AG04449 (cell line): ENCODE data around the gene TOMM5.

DNA sequence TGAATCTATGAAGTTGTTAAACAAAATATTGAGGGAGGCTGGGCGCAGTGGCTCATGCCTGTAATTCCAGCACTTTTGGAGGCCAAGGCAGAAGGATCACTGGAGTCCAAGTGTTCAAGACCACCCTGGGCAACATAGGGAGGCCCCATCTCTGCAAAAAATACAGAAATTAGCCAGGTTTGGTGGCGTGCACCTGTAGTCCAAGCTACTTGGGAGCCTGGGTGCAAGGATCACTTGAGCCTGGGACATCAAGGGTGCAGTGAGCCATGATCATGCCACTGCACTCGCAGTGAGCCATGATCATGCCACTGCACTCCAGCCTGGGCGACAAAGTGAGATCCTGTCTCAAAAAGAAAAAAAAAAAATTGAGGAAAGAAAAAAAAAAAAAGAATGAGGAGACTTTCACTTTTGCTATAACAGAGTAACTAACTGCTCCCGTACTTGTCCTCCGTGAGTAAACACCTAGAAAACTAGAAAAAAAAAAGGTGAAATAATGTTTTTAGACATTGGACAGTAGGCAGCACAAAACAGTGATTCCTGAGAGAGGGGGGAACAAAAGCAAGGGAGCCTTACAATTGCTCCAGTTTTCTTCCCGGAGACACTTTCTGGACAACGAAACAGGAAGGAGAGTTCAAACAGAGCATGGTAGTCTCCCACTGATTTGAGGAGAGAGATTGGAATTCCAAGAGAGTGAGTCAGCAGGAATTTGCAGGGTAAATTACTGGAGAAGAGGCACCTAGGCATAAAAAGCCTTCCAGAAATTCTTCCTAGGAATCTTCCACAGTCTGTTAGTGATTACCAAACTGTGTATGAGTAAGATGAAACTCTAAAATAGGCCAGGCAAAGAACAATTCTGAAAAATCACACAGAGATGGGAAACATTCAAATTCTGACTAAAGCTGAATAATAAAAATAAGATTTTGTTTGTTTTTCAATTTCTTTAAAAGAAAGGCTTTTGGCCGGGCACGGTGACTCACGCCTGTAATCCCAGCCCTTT, 6.9 kb upstream of the ZBTB5 start:
- RRBS, result no CpG with 5 or more reads among the region's 11 CpGs

GRCh38 chr9:37591754-37592844, at the start of gene TOMM5:
Gene TOMM5 (minus strand): TSS chr9:37592597.
- RRBS, result 3% methylated on average over 22 of the region's 76 CpGs

GRCh38 chr9:37974423-37975007, 70.6 kb upstream of the SLC25A51 start:
- RRBS, result no CpG with 5 or more reads among the region's 17 CpGs

GRCh38 chr9:38039338-38039882, 29.6 kb downstream of the SHB start:
- RRBS, result 49% methylated on average over 2 of the region's 11 CpGs

- RRBS, result 79% methylated on average over 2 of the region's 7 CpGs
These were observed 24.9 kb downstream of the SHB start for GRCh38 chr9:38044049-38044537.

- RRBS, result no CpG with 5 or more reads among the region's 10 CpGs
These were observed 22.0 kb downstream of the SHB start for GRCh38 chr9:38046651-38047710.

- RRBS, result no CpG with 5 or more reads among the region's 24 CpGs
These were observed 9.9 kb downstream of the SHB start for GRCh38 chr9:38058640-38059988.

GRCh38 chr9:38388851-38389656, 3.4 kb upstream of the ALDH1B1 start:
- RRBS, result no CpG with 5 or more reads among the region's 6 CpGs

DNA sequence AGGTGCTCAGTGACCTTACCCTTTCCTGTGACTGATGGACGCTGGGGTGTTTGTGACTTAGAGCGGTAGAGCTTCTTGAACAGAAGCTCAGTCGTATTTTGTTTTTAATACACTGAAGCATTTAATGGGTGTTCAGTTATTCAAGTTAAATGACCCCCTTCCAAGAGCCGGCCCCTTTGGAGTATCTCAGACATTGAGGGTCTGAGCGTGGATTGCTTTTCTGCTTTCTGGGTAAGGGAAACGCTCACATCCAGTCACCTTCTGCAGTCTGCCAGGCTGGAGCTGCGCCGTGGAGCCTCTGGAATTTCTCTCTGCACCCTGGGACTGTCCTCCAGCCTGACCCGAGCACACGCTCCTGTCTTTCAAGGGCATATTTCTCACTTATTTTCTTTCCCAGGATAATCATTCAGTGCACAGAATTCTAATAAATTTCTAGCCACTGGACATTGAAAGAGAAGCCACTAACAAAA, 13.5 kb downstream of the FAM240B start:
- RRBS, result no CpG with 5 or more reads among the region's 10 CpGs

DNA sequence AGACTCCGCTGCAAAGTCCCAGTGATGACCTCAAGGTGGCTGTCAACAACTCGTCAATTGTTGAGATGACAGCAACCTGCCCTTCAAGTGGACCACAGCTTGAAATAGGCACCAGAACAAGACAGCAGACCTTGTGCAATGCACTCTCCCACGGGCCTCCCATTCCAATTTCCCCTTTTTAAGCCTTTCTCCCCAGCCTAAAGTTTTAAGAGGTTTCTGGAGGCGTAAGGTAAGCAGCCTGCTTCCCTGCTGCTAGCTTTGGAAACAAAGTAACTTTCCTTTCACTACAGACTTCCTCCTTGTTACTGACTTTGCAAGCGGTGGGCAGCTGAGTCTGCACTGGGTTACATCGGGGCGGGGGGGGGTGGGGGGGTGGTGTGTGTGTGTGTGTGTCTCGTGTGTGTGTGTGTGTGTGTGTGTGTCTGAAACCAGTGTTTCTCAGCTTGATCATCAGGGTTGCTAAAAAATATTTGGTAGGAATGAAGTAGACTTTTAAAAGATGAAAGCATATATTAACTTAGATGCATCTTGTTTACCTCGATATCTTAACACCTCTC, 229.8 kb upstream of the FAM240B start:
- RRBS, result no CpG with 5 or more reads among the region's 9 CpGs

GRCh38 chr9:40498725-40499104, 629.8 kb downstream of the FOXD4L6 start:
- RRBS, result no CpG with 5 or more reads among the region's 4 CpGs

- RRBS, result no CpG with 5 or more reads among the region's 15 CpGs
These were observed 549.5 kb downstream of the FOXD4L6 start for GRCh38 chr9:40578904-40579497.

DNA sequence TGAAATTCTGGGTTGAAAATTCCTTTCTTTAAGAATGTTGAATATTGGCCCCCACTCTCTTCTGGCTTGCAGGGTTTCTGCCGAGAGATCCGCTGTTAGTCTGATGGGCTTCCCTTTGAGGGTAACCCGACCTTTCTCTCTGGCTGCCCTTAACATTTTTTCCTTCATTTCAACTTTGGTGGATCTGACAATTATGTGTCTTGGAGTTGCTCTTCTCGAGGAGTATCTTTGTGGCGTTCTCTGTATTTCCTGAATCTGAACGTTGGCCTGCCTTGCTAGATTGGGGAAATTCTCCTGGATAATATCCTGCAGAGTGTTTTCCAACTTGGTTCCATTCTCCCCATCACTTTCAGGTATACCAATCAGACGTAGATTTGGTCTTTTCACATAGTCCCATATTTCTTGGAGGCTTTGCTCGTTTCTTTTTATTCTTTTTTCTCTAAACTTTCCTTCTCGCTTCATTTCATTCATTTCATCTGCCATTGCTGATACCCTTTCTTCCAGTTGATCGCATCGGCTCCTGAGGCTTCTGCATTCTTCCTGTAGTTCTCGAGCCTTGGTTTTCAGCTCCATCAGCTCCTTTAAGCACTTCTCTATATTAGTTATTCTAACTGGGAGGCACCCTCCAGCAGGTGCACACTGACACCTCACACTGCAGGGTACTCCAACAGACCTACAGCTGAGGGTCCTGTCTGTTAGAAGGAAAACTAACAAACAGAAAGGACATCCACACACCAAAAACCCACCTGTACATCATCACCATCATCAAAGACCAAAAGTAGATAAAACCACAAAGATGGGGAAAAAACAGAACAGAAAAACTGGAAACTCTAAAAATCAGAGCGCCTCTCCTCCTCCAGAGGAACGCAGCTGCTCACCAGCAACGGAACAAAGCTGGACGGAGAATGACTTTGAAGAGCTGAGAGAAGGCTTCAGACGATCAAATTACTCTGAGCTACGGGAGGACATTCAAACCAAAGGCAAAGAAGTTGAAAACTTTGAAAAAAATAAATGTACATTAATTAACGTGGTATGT, 121.6 kb downstream of the FOXD4L6 start:
- RRBS, result no CpG with 5 or more reads among the region's 19 CpGs

- RRBS, result no CpG with 5 or more reads among the region's 33 CpGs
These were observed 48.3 kb upstream of the ZNG1F start for GRCh38 chr9:41237348-41237856.

- RRBS, result no CpG with 5 or more reads among the region's 30 CpGs
These were observed 459.3 kb upstream of the ZNG1F start for GRCh38 chr9:41648395-41648888.

GRCh38 chr9:41651007-41651244, 461.8 kb upstream of the ZNG1F start:
- RRBS, result no CpG with 5 or more reads among the region's 3 CpGs

- RRBS, result no CpG with 5 or more reads among the region's 1 CpG
These were observed 182.3 kb downstream of the SPATA31A6 start for GRCh38 chr9:42365745-42366089.

DNA sequence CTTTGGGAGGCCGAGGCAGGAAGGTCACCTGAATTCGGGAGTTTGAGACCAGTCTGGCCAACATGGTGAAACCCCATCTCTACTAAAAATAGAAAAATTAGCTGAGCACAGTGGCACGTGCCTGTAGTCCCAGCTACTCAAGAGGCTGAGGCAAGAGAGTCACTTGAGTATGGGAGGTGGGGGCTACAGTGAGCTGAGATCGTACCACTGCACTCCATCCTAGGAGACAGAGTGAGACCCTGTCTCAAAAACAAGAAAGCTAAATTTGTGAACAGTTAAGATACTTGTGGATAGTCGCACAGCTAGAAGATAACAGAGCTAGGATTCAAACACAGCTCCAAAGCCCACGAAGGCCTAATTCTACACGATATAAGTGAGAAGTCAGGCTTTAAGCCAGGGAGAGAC, 934.0 kb downstream of the SPATA31A6 start:
- RRBS, result no CpG with 5 or more reads among the region's 7 CpGs

- RRBS, result no CpG with 5 or more reads among the region's 44 CpGs
These were observed 664.1 kb downstream of the SPATA31A7 start for GRCh38 chr9:61853924-61854405.

DNA sequence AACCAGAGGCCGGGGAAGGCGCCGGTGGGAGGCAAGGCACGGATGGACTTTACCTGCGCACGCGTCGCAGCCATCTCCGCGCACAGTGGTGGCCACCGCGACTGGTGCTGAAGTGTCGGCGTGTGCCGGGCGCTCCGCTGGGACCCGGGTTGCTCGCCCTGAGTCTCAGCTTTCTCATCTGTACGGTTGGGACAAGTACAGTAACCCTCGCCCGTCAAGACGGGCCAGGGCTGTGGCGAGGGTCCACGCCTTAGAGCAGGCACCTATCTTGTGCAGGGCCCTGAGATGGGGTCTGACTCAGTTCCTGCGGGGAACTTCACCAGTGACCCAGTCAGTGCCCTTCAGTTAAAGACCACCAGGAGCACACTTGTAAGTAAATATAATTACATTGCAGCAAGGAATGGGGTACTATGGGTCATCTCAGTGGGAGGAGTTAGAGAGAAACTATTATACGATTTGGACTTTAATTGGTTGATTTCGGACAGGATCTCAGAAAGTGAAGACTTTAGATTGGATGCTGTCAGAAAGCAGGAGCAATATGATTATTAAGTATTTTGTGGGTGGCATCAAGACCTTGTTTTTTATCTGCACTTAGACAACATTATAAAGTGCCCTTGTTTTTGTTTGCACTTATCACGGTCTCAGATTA, 1186.7 kb downstream of the SPATA31A7 start:
- RRBS, result no CpG with 5 or more reads among the region's 29 CpGs